OCI-LY7 (cell line): Measurements from ENCODE around the genes PHOX2B and YIPF7.

GRCh38 chr4:41154763-41155379, 59.5 kb downstream of the APBB2 start:
- PRO-cap, result no peak
- RAMPAGE, long total RNA, result no peak

DNA sequence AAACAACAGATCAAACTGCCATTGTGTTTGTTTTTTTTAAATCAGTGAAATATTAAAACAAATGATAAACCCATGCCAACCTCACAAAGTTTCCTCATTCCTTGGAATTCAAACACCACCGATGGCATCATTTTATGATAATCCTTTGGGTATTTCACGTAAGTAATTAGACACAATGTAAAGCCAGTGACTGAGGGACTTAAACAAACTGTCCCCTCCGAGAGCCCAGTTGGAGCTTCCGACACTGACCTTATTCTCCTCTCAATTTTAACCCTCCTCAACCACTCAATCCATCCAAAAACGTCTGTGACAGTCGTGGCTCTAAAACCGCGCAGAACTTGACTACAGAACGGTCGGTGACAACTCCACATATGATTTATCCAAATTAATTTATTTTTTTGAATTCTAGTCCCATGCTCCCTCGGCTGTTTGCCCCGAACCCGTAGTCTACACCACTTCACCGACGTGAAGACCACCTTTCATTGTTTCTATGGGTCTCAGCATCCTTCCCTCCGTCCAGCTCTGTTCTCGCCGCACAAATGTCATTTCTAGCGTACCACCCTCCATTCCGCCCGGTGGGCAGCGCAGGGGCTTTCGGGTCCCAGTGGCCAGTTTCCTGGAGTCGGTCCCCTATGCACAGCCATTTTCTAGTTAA, 1.1 kb downstream of the APBB2 start:
- PRO-cap, result bidirectional peak, plus-strand start at position 611 of the sequence, minus-strand start at position 540 of the sequence
- RAMPAGE, long total RNA, result no peak

- PRO-cap, result no peak
- RAMPAGE, long total RNA, result no peak
These were observed 109.3 kb upstream of the LIMCH1 start for GRCh38 chr4:41428540-41429187.

GRCh38 chr4:41435617-41436030, 102.3 kb upstream of the LIMCH1 start:
- PRO-cap, result no peak
- RAMPAGE, long total RNA, result no peak

- PRO-cap, result no peak
- RAMPAGE, long total RNA, result no peak
These were observed 32.8 kb downstream of the LIMCH1 start for GRCh38 chr4:41570361-41571563.

GRCh38 chr4:41613305-41613720, 75.4 kb downstream of the LIMCH1 start:
- PRO-cap, result no peak
- RAMPAGE, long total RNA, result no peak

GRCh38 chr4:41656331-41657012, 92.1 kb downstream of the PHOX2B start:
- PRO-cap, result no peak
- RAMPAGE, long total RNA, result no peak

DNA sequence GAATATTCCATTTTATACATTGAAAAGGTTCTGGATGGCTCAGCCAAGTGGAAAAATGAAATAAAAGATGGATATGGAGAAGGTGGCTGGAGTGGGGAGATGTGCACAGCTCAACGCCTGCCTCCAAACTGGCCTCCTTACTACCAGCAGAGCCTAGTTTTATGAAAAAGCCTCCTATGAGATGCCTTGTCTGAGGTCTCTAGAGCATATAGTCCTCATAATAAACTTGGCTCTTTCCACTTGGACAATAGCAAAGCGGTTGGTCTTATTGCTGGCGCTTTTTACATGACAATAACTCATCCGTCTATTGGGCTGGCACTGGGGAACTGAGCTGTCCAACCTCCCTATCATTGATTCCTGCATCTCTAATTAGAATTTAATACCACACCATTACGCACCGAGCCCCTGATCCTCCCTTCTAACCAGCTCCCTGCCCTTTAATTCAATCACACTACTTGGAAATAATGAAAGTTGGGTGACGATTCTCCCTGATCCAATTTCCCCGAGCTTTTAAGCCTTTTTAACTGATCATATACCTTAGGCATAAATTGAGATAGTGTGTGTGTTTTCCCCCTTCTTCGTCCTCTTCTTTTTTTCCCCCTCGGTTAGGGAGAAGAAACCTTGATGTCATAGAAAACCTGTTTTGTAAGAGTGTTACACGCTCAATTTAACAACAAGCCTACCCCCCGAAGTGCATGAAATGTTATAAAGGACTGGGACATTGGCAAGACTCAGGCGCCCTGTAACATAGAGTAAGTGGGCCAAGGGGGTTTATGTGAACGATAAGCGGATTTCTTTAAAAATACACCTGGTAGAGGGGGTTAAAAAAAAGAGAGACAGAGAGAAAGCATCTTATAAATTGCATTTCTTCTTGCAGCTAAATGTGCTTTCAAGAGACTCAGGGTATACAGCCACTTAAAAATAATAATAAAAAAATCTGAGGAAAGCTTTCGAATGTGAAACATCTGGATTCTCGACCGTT, at the start of gene PHOX2B:
TSS of gene PHOX2B (minus strand) at position 135 of the 982 bp plus-strand sequence.
- PRO-cap, result no peak
- RAMPAGE, long total RNA, result no peak

GRCh38 chr4:41824833-41825339, 76.4 kb upstream of the PHOX2B start:
- PRO-cap, result no peak
- RAMPAGE, long total RNA, result no peak

DNA sequence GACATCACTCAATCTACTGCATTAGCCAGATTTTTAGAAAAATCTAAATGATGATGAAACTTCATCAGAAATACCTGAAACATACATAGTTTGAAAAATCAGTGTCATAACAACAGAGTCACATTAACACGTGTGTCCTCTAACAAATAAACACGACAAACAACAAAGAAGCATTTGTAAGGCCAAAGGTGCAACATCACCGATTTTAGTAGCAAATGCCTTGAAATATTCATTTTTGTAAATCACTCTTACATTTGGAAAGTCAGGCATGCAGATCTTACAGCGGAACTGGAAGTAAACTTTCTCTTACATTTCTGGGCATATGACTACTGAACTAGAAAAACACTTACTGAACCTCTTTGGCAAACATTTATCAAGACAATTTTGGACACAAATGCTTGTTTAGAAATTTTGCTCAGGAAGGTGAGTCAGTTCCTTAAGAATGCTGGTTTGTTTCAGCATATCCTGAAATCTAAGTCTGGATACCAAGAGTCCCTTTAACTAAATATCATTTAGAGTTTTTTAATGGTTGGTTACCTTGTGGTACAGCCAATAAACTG, 14.8 kb downstream of the SHISA3 start:
- PRO-cap, result no peak
- RAMPAGE, long total RNA, result no peak

- PRO-cap, result unidirectional peak, minus-strand start at chr4:42628423
- RAMPAGE, long total RNA, result no peak
These were observed 28.9 kb downstream of the ATP8A1 start for GRCh38 chr4:42627769-42628741.

DNA sequence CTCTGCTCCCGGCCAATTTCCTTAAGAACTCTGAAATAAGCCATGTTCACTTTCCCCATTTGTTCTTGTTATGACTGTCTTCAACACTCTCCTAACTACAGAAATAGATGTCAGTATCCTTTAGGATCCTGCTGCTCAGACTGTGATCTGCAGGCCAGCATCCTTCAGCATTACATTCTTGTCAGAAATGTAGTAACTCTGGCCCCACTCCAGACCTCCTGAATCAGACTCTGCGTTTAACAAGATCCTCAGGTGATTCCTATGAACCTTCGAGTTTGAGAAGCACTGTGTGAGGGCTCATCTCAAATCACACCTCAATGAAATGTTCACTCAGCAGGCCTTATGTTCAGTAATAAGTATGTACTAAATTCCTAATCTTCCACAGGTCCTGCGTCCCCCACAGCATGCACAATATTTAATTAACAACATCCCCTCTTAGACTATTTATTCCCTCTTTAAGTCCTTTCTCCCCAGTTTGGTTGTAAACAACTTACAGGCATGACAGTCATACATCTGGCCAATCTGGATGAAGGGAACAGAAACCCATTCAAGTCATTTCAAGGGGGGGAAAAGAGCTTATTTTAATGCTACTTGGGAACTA, 3.0 kb downstream of the ATP8A1 start:
- PRO-cap, result no peak
- RAMPAGE, long total RNA, result no peak

- PRO-cap, result no peak
- RAMPAGE, long total RNA, result no peak
These were observed 197.2 kb downstream of the GRXCR1 start for GRCh38 chr4:43089749-43090124.

GRCh38 chr4:44651457-44651811, at the start of gene YIPF7:
Gene YIPF7, minus strand, starts transcription at chr4:44651625.
- PRO-cap, result no peak
- RAMPAGE, long total RNA, result no peak

DNA sequence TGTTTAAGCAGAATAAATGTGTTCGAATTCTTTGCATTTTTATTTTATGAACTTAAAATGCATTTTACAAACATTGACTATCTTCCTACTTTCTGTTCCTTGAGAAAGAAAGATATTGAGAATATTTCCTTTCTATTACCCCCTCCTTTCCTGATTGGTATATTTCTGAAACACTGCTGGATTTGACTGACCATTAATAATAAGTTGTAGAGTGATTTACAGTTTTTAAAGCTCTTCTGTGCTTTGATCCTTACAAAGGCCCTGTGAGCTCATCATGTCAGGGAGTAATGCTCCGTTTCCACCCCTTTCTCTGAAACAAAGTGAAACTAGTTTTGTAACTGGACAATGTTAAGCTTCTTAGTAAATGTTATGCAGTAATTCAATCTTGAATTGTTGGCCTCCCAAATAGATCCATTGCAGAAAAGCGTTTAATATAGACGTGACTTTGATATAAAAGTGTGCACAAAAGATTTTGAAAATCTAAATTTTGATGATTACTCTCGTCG, 190.0 kb upstream of the GNPDA2 start:
- PRO-cap, result no peak
- RAMPAGE, long total RNA, result no peak

DNA sequence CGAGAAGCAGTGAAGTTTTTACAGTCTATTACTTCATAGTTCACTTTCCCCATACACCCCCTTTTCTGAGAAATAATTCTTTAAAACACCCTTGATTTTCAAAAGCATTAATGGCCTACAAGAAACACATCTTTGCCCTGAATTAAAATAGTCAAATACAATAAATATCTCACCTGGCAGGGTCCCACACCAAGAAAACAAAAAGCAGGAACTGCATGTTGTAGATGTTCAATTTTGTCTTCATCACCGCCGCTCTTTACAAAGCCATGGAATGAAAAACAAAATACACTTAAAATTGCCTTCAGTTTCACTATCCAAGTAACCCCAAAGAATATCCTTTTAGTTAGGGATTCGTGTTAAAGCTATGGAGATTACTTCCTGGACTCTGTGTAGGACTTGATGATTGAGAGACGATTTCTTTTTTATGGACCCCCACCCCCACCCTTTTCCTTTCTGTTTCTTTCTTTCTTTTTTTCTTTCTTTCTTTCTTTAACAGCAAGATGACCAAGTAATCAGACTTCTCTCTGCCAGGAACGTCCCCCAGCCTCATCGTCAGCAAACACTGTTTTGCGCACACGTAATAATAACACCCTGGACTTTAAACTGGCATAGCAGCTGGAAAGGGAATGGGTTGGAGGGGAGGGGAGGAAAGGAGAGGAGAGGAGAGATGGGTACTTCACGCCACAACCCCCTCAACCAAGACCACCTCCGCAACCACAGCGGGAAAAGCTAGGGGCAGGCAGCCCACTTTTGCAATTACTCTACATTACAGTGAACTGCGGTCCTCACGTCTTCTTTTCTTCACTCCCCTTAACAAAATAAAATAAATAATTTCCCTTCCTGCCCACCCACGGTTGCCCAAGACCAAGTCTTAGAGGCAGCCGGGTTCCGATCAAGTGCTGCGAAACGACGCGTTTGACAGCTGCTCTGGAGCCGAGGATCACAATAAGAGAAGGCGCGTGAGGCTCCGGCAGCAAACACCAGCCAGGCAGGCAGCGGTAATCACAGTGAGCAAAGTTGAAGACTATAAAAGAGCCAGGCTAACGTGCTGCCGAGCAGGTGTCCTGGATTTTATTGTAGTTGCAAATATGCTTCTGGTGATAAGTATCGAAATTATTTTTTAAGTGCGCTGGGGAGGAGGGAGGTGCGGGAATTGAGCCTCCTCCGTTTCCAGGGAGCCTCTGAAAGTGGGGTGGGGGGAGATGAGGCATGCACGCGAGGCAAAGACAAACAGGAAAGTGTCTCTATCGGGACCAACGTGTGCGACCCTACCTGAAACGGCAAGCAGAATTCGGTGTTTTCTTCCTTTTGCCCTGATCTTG, 1.0 kb downstream of the GABRA2 start:
- PRO-cap, result no peak
- RAMPAGE, long total RNA, result no peak

DNA sequence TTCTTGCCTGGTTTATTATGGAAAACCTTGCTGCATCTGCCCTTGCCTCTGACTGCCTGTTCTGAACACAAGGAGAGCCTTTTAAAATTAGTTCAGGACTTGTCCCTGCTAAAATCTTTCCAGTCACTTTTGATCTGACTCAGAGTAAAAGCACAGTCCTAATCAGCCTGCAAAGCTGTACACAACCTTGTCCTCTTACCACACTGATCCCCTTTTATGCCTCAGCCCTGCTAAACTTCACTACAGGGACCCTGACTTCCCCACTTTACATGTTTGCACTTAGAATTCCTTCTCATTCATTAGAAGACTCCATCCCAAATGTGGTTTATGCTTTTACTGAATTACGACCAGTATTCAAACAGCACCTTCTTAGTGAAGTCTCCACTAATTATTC, 6.4 kb downstream of the GABRA4 start:
- PRO-cap, result no peak
- RAMPAGE, long total RNA, result no peak

DNA sequence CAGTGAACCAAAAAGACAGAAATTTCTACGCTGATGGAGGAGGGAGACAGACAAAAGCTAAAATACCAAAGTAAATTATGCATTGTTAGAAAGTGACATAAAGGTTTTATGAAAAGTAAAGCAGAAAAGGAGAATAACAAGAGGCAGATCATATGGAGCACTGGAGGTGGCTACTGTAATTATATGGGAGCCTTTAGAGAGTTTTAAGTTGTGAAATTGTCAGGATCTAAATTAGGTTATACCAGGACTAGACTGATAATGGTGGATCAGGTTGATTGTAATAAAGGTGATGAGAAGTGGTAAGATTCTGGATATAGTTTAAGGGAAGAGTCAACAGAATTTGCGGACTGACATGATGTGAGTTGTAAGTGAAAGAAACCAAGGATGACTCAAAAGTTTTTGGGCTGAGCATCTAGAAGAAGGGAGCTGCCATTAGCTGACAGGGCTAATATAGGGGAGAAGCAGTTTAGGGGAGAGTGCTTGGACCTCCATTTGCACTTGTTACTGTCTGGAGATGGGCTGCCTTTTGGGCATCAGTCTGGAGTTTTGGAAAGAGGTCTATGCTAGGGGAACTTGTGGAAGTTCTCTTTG, 15.2 kb downstream of the ATP10D start:
- PRO-cap, result no peak
- RAMPAGE, long total RNA, result no peak

GRCh38 chr4:48017947-48018612, 1.5 kb downstream of the NIPAL1 start:
- PRO-cap, result no peak
- RAMPAGE, long total RNA, result no peak

GRCh38 chr4:48150082-48150817, 16.2 kb upstream of the TXK start:
- PRO-cap, result no peak
- RAMPAGE, long total RNA, result no peak